AG09309 (cell line): ENCODE results near the genes NEURL4, SPEM1, SPEM3 and EIF4A1.

DNA sequence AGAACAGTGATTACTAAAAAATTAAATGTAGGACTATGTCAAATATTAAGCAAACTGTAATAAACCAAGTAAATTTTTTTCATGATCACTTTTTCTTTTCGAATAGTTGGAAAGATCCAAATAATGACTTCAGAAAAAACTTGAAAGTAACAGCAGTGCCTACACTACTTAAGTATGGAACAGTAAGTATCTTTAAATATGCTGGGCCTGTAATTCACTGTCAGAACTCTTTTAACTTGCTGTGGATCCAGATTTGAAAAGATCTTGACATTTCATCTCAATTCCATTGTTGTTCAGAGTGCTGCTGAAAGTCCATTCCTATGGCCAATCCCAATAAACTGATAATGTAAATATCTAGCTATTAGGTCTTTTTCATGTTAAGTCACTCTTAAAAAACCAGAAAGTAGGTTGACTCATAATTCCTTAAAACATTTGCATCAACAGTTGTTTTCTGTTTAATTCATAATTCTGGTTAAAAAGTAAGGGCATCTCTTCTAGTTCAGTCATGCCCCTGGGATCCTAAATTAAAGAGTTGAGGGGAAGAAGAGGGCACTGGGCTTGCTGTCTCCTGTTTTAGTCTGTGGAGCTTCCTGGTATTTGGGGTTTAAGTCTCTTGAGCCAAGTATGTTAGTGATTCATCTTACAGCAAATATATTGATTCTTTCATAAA, 1.4 kb downstream of the TXNDC17 start:
- RRBS: no CpG with 5 or more reads among the region's 1 CpG

DNA sequence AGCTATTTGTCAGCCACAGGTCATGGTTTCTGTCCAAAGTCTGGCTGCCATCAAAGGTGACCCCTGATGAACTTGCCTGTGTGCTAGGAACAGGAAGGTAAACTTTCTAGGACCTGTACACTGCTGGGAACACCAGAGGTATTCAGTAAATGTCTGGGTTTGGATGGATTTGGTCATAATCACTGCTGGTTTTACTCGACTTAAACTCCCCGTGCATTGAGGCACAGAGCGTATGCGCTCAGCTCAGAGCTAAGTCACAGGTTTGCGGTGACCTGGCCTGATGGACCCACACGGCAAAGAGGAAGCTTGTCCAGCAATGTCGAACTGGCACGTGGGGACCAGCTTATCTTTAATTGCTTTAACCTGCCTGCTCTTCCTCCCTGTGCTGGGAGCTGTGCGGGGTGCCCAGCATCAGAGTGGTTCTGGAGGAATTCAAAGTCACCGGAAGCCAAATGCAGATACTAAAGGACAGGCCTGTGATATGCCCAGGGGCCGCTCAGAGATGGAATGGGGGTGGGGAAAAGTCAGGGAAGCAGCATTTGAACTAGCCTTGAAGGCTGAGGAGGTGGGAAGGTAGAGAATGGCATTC, 12.9 kb downstream of the SLC13A5 start:
- RRBS: no CpG with 5 or more reads among the region's 11 CpGs

DNA sequence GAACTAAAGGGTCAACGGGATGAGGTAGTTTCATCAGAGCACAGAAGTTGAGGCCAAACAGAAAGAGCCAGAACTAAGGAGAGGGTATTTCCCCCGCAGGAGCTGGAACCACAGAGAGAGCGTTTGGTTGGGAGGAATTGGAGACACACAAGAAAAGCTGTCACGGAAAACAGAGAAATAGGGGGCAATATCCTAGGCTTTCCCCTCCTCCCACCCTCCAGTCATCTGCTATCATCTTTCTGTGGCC, 47.1 kb upstream of the ALOX12 start:
- RRBS: no CpG with 5 or more reads among the region's 4 CpGs

DNA sequence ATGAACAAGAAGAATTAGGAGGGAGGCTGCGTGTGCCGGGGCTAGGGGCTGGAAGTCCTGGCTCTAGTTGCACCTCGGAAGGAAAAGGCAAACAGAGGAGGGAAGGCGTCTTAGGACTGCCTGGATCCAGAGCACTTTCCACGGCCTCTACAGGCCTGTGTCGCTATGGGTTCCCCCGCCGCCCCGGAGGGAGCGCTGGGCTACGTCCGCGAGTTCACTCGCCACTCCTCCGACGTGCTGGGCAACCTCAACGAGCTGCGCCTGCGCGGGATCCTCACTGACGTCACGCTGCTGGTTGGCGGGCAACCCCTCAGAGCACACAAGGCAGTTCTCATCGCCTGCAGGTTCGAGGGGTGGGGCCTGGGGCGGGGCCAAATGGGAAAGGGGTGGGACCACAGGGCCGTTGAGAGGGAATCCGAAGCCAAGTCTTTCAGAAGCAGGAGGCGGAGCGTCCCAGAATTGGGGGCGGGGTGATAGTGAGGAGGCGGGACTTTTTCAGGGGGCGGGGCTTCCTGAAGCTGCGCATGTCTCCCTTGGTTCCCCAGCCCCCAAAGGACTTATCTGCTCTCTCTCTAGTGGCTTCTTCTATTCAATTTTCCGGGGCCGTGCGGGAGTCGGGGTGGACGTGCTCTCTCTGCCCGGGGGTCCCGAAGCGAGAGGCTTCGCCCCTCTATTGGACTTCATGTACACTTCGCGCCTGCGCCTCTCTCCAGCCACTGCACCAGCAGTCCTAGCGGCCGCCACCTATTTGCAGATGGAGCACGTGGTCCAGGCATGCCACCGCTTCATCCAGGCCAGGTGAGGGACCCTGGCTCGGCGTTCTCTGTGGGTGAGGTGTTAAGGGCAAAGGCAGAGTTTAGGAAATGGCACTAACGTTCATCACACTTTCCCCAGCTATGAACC, 908 bp downstream of the BCL6B start:
- RRBS: 75% methylated on average over 6 of the region's 53 CpGs

DNA sequence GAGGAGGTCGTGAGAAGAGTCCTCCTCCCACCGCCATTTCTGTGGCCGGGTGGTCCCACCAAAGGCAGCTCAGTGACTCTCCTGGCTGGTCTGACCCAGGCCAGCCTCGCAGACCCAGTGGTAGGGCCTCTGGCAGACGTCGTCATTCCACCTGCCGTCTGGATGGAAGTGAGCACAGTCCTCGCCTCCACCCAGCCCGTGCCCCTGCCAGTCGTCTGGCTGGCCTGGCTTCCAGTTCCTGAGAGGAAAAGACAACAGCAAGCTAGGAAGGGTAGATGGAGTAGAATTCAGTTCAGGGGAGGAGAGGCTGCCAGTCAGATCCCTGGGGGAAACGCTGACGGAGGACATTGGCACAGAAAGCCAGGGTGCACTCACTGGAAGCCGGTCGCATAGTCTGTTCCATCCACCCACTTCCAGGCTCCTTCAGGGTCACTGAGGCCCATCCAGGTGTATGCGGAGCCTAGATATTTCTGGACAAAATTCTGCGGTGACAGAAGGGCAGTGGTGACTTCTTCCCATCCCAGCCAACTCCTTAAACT, 5.0 kb downstream of the CLEC10A start:
- RRBS: no CpG with 5 or more reads among the region's 16 CpGs

- RRBS: no CpG with 5 or more reads among the region's 6 CpGs
Measured at GRCh38 chr17:7095548-7096115, 15.6 kb upstream of the CLEC10A start.

DNA sequence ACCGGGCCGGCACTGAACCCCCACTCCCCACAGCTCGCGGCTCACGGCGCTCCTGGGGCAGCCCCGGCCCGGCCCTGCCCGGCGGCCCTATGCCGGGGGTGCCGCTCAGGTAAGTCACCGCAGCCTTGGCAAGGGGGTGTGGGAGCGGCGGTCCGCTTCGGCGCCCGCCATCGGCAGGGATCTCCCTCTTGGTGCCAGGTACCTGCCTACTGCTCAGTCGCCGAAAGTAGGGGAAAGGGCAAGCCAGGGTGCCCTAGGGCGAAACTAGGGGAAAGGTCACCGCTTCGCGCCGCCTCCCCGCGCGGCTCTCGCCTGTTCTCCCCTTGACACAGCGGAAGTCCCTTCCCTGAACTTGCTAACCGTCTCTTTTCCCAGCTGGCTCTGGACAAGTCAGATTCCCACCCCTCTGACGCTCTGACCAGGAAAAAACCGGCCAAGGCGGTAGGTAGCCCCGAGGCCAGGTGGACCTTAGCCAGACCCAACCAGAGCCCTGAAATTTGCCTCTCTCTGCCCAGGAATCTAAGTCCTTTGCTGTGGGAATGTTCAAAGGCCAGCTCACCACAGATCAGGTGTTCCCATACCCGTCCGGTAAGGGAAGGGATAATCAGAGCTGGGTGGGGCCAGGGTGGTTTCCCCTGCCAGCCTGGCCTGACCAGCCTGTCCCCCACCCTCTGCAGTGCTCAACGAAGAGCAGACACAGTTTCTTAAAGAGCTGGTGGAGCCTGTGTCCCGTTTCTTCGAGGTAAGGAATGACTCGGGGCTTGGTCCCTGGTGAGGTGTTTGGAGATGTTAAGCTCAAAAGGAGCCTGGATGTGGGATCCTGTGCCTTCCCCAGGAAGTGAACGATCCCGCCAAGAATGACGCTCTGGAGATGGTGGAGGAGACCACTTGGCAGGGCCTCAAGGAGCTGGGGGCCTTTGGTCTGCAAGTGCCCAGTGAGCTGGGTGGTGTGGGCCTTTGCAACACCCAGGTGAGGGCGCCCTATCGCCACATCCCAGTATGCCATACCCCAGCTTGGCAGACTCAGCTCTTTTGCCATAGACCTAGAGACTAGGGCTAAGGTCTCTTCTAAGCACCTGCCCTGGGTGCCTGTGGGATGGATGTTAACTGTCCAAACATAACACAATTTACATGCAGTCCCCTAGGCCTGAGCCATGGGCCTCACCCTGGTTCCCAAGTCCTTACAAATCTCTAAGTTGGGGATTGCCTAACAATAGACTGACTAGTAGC, 766 bp downstream of the ACADVL start:
- RRBS: 0% methylated on average over 5 of the region's 48 CpGs

DNA sequence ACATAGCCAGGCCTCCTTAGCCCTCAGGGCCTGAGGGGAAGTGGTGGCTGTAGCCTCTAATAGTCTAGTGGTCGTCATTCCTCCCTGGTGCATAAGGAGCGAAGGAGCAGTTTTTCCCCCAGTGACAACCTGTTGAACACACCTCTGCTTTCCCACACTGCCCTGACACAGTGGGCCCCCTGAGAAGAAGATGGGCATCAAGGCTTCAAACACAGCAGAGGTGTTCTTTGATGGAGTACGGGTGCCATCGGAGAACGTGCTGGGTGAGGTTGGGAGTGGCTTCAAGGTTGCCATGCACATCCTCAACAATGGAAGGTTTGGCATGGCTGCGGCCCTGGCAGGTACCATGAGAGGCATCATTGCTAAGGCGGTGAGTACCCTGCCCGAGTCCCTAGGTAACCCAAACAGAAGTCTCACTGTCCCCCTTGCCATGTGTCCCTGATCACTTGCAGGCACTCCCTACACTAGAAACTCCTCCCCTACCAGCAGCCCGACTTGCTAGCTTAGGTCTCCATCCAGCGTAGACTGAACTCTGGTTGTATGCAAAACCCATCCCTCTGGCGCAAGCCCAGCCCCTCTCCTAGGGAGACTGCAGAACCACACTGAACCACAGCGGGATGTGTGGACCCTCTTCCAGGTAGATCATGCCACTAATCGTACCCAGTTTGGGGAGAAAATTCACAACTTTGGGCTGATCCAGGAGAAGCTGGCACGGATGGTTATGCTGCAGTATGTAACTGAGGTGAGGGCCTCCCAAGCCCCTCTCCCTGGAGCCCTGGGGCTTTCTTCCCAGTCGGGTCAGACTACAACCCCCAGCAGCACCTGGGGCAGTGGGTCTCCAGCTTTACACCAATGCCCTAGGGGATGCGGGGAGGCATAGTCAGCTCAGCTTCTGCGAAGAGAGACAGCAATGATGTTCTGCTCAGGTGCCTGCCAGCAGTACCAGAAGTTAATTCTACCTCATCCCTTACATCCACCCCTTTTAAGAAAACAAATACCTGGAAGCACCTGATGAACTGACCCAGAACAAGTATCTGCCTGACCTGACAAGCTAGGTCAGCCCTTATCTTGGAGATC, 3.1 kb downstream of the ACADVL start:
- RRBS: no CpG with 5 or more reads among the region's 17 CpGs

- RRBS: 2% methylated on average over 17 of the region's 42 CpGs
Measured at GRCh38 chr17:7242914-7243632, 824 bp upstream of the GABARAP start.

DNA sequence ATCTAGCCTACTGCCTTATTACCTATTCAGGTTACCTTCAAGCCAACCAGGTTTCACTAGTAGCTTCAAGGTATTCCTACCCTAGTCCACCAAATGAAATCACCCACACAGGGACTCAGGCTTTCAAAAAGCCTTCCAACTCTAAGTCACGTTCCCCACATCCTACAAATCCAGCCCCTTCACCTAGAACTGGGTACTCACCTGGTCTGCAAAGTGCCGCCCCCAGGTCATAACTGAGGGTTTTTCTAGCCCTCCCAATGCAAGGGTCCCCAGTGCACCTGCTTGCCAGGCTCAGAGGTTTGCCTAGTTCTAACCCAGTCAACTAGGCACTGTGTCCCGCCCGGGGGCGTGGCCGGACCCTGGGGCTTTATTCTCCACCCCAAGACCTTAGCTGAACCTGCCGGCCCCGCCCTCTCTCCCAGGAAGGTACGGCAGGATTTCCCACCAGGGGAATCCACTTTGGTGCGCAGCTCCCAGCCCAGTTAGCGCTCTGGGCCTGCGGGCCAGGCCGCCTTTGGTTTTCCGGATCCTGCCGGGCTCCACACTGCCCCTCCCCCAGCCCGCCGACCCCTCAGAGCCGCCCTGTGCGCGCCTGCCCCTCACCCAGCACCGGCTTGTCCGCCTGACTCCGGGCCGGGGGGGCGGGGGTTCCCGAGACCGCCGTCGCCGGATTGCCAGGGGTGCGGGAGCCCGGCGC, 664 bp downstream of the YBX2 start:
- RRBS: 4% methylated on average over 8 of the region's 33 CpGs

- RRBS: 2% methylated on average over 18 of the region's 62 CpGs
Measured at GRCh38 chr17:7329255-7330059, at the start of gene NEURL4. NEURL4 (minus strand) TSS chr17:7329335.

- RRBS: no CpG with 5 or more reads among the region's 9 CpGs
Measured at GRCh38 chr17:7420271-7420490, at the start of gene SPEM1. SPEM1 (plus strand) TSS chr17:7420324.

DNA sequence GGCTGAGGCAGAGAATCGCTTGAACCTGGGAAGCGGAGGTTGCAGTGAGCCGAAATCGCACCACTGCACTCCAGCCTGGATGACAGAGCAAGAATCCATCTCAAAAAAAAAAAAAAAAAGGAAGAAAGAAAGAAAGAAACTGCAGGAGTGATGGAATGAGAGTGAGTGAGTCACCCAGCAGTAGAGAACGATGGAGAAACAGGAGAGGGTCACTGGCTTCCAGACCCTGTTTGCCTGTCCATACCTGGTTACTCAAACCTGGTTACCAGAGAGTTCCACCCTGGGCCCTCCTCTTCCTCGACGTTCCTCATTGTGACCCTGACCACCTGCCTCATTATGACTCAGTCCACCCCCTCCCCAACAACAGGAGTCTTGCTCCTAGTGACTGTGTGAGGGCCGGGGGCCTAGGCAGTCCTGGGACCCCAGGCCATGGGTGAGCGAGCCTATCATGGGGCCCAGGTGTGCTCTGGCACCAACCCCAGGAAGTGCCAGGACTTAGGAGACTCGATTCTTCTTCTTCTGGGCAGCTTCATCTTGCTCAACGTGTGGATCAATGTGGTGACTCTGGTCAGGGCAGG, at the start of gene SPEM3:
TSS of gene SPEM3 (plus strand) at position 384 of the 578 bp plus-strand sequence.
- RRBS: no CpG with 5 or more reads among the region's 11 CpGs

DNA sequence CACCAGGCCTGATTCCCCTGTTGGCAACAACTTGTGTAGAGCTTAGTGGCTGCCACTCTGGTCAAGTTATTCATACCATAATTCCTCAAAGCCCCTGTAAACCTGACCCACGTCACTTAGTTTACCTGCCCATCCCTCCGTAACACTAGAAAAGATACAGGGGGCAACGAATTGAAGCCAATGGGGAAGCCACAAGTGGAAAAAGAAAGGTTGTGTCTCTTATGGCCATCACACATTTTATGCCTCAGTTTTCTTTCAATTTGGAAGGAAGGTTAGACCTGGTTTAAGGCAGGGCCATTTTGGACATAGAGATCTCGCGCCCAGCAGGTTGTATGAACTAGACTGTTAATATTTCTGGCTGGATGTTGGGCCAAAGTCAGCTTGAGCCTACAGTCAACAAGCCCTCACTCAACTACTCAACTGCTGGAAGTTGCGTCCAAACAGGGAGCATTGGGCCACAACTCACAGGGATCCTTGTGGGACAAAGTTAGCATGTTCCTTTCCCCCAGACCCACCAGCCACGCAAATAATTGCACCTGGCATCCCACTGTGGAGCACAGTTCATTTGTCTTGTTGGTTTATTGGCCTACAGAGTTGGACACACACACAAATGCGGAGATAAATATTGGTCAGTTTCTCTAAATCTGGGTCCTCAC, 14.1 kb downstream of the CHRNB1 start:
- RRBS: no CpG with 5 or more reads among the region's 8 CpGs

- RRBS: 85% methylated on average over 6 of the region's 28 CpGs
Measured at GRCh38 chr17:7466062-7467047, 13.1 kb downstream of the ZBTB4 start.

DNA sequence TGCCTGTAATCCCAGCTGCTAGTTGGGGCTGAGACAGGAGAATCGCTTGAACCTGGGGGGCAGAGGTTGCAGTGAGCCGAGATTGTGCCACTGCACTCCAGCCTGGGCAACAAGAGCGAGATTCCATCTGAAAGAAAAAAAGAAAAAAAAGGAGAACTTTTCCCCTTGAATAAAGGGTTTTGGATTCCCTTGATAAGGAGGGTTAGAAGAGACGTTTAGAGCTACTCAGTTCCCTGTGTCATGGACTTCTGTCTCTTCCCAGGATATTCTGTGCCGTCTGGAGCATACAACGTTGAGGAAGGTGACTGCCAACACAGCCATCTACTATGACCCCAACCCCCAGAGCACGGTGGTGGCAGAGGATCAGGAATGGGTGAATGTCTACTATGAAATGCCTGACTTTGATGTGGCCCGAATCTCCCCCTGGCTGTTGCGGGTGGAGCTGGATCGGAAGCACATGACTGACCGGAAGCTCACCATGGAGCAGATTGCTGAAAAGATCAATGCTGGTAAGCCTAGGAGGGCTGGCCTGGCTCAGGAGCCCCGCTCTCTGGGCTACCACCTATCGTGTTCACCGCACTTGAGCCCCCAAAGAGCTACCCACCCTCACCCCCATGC, 27.5 kb downstream of the SLC35G6 start:
- RRBS: no CpG with 5 or more reads among the region's 14 CpGs

GRCh38 chr17:7572266-7573121, at the start of gene EIF4A1:
EIF4A1 (plus strand) TSS chr17:7572825.
- RRBS: 2% methylated on average over 34 of the region's 63 CpGs

GRCh38 chr17:7576099-7576963, 3.1 kb upstream of the CD68 start:
- RRBS: no CpG with 5 or more reads among the region's 18 CpGs

DNA sequence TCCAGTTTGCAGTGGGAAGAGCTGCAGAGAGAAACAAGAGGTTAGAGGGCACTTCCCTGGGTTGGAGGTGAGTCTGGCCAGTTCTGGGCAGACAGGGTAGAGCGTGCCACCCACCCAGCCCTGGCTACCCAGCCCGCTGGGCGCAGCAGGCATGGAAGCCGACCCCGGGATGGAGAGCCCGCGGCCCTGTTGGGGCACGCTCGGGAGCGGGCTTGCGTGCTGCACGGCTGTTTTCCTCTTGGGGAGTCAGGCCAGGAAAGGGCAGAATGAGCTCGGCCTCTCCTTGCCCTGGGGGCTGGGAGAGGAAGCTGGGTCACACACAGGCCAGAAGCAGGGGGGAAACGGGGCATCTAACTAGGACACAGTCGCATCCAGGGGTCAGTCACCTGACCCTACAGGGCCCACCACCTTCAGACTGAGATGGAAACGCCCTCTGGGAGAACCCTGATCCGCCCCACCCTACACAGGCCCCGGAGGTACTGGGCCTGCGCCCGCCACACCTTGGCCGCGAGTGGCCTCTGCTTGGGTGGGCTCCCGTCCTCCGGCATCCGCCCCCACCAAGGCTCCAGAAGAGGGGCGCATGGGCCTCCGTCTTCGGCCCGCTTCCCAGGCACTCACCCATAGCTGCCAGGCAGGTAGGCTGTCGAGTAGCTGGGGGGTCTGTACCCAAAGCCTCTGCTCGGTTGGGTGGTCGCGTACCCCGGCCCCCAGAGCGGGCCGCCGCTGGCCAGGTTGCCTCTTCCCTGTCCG, 1.2 kb downstream of the SOX15 start:
- RRBS: 13% methylated on average over 11 of the region's 38 CpGs

DNA sequence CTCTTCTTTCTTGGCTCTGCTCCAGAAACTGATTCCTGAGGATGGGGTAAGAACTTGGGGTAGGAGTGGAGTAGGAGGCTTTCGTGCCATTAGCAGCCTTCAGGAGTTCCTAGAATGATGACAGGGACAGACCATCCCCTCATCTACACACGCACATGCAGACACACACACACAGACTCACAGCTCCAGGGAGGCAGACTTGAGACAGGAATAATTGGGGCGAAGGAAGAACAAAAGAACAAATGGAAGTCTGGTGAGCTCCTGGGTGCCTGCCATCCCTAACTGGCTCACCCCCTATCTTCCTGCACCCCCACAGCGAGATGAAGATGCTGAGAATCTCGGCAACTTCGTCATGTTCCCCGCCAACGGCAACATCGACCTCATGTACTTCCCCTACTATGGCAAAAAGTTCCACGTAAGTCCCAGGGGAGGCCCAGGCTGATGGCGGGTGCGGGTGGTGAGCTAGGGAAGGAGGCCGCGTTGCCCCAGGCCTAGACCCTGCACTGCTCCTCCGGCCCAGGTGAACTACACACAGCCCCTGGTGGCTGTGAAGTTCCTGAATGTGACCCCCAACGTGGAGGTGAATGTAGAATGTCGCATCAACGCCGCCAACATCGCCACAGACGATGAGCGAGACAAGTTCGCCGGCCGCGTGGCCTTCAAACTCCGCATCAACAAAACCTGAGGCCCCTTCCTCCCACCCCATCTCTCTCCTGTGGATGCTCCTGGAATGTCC, 4.7 kb downstream of the ATP1B2 start:
- RRBS: no CpG with 5 or more reads among the region's 27 CpGs